Iris pigment epithelial cell (primary cell): ENCODE results near the gene SIGLEC7.

DNA sequence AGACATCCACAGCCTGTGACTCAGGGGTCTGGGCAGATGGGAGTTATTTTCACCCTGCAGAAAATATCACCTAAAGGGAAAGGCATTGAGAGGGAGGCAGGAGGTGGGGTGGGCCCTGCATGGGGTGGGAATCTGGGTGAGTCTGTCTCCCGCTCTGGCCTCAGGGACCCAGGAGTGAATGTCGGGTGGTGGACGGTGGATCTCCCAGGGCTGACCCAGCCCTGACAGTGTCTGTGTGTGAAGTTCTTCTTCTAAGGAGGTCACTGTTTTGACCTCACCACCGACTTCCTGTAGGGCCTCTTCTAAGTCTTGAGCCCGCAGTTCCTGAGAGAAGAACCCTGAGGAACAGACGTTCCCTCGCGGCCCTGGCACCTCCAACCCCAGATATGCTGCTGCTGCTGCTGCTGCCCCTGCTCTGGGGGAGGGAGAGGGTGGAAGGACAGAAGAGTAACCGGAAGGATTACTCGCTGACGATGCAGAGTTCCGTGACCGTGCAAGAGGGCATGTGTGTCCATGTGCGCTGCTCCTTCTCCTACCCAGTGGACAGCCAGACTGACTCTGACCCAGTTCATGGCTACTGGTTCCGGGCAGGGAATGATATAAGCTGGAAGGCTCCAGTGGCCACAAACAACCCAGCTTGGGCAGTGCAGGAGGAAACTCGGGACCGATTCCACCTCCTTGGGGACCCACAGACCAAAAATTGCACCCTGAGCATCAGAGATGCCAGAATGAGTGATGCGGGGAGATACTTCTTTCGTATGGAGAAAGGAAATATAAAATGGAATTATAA, at the start of gene SIGLEC7:
Gene SIGLEC7 (plus strand): TSS at position 318 of the 790 bp plus-strand sequence.
- RRBS, result no CpG with 5 or more reads among the region's 19 CpGs

- RRBS, result no CpG with 5 or more reads among the region's 12 CpGs
Measured at GRCh38 chr19:51168841-51169392, 26.8 kb downstream of the SIGLEC7 start.

DNA sequence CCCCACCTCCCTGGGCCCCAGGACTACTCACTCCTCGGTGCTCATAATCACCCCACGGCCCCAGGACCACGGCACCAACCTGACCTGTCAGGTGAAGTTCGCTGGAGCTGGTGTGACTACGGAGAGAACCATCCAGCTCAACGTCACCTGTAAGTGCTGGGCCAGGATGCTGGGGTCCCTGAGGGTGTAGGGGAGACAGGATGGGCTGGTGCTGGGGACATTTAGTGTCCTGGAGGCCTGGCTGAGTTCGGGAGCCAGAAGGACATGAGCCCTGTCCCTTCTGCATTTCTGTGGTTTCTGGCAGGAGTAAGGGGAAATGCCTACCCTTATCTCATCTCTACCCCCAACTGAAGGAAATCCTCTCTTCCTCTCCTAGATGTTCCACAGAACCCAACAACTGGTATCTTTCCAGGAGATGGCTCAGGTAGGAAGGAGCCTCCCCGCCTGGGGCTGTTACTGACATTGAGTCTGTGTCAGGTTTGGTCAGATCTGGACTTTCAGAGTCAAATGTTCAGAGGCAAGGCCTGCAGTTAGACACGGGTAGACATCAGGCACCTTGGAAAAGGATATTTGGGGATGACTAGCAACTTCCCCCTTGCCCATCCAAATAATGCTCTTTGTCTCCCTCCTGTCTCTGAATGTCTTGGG, 1.2 kb downstream of the CD33 start:
- RRBS, result no CpG with 5 or more reads among the region's 9 CpGs

DNA sequence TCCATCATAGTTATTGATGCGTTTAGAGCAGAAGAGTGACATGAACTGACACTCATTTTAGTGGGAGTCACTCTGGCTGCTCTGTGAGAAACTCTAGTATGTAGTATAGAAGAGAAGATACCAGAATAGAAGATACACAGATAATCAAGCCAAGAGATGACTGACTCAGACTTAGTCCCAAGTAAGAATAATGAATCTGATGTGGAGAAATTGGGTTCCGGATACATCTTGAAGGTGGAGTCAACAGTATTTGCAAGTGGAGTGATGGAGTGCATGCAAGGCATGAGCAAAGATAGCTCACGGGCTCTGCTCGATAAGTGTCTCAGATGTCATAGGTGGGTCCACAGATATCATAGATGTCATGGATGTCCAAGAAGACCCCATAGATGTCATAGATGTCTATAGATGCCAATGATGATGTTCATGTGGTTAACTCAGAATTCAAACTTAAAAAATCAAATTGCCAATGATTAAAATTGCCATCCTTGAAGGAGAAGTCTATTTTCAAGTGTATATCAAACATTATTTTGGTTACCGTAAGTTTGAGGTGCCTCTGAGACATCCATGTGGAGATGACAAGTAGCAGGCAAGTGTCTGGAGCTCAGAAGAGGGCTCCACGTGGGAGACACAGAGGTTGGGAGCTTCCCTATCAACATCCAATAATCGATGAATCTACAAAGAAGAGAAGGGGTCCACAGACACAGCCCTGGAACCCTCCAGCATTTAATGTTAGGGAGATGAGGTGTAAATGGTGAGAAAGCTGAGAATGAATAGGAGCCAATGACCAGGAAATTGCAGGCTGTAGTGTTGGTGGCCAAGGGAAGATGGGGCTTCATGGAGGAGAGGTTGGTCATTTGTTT, 12.9 kb upstream of the SIGLECL1 start:
- RRBS, result no CpG with 5 or more reads among the region's 7 CpGs

DNA sequence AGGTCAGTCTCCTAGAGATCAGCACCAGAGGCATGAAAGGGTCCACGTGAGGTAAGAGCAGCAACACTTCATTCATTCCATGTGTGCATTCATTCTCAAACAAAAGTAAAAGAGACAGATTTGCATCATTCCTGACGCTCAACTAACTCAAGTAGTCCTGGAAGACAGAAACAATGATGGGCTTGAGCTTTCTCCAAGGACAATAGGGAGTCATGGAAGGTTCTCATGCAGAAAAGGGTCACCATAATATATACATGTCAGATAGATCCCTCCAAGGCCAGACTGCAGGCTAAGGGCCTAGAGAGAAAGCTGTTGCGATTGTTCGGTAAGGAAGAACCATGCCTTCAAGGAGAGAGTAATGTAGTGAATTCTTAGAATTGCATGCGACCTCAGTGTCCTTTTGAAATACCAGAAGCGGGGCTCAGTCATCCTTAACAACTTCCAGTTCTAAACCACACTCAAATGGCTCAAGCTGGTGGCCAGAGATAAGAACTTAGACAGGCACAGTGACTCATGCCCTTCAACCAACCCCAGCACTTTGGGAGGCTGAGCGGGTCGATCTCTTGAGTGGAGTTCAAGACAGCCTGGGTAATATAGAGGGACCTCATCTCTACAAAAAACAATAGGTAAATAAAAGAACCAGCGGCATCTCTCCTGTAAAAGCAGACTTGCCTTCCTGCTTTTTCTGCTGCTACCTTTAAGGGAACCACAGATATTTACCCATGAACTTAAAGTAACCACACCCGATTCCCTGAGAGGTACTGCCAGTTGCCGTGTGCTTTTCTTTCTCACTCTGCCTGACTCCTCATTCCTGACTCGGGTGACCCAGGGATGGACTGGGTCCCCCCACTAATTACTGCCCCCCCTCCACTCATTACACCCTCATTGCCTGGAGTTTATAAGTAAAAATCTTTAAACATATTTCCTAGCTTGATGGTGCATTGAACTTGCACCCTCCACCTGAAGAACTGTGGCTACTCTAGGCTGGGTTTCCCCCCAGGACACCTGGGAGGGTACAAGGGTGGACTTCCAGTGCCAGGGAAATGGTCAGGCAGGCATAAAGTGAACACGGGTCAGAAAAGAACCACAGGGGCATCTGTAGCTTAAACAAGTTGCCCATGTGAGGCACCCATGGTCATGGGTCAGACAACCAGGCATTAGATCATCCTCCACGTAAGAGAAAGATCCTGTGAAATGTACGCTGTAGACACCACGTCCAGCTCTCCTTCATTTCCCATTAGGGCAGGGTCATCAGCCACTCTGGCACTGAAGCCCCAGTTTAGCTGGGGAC, 15.4 kb upstream of the SIGLEC6 start:
- RRBS, result no CpG with 5 or more reads among the region's 16 CpGs

GRCh38 chr19:51572328-51572739, 1.3 kb downstream of the ZNF175 start:
- RRBS, result no CpG with 5 or more reads among the region's 4 CpGs

- RRBS, result no CpG with 5 or more reads among the region's 3 CpGs
Measured at GRCh38 chr19:51651216-51651532, 4.5 kb upstream of the SIGLEC14 start.

DNA sequence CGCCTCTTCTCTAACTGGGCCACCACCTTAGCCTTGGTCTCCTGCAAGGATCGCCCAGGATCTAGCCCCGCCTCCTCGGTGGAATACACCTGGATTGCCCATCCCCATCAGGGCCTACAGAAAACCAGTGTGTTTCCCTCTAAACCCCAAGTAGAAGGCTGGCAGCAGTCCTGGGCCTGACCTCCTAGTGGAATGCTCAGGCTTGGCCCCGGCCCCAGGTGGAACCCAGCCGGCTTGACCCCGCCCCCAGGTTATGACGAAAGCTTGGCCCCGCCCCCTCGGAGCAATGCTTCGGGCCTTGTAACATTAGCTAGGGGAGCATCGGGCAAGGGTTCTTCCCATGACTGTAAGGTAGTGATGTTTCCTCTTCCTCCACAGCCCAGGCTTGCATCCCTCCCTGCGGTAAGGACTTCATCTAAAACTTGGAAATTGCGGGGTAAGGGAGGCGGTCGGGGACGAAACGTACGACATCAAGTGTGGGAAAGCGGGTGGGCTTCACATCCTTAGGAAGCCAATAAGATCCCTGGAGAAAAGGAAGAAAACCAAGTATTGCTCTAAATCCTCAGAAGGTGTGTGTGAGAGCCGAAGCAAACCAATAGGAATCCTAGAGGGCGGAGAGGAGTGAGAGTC, 9.2 kb downstream of the SPACA6 start:
- RRBS, result no CpG with 5 or more reads among the region's 22 CpGs

DNA sequence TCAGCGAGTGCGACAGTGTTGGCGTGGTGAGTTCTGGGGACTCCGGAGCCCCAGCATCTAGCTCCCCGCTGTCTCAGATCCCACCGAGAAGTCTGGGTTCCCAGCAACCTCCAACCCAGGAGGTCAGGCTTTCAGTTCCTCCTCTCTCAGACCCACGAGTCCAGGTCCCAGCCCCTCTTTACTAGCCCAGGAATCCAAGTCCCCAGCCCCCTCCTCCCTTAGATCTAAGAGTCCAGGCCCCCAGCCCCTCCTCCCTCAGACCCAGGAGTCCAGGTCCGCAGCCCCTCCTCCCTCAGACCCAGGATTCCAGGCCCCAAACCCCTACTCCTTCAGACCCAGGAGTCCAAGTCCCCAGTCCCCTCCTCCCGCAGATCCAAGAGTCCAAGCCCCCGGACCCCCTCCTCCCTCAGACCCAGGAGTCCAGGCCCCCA, 11.3 kb downstream of the SPACA6 start:
- RRBS, result no CpG with 5 or more reads among the region's 10 CpGs

DNA sequence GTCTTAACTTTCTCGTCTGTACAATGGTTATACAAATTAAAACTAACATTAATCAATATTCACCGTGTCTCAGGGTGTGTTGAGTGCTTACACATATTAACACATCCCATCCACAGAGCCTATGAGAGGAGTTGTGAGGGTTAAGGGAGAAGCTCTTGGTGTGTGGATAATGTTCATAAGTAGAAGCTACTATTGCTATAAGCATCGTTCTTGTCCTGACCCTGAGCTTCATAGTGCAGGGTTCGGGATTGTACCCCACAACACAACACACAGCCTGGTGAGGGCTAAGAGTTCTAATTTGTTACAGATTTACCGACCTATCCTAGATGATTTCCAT, 2.5 kb downstream of the FPR3 start:
- RRBS, result no CpG with 5 or more reads among the region's 5 CpGs

DNA sequence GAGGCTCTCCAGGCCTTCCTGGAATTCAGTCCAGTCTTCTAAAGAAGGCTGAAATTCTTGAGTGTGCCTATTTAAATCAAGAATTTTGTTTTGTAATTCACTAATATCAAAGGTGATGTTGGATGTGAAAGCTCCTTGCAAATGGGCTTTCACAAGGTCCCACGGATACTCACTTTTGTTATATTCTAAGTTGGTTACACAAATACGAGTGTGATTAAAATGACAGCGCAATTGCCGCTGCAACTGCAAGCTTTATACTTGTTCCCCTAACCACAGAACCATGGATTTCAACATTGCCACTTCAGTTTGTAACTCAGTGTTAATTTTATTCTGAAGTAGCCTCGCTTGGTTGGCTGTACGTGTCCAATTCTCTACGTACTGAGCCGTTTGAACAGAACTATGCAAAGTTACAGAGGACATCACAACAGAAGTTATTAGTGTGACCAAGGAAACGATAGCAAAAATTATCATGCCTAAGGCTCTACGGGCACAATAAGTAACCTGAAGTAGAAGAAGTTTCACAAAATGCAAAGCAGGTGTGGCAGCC, 10.5 kb downstream of the FPR3 start:
- RRBS, result no CpG with 5 or more reads among the region's 10 CpGs

GRCh38 chr19:52192721-52193485, 3.1 kb downstream of the PPP2R1A start:
- RRBS, result no CpG with 5 or more reads among the region's 7 CpGs

- RRBS, result no CpG with 5 or more reads among the region's 6 CpGs
Measured at GRCh38 chr19:52195575-52196735, 6.1 kb downstream of the PPP2R1A start.

DNA sequence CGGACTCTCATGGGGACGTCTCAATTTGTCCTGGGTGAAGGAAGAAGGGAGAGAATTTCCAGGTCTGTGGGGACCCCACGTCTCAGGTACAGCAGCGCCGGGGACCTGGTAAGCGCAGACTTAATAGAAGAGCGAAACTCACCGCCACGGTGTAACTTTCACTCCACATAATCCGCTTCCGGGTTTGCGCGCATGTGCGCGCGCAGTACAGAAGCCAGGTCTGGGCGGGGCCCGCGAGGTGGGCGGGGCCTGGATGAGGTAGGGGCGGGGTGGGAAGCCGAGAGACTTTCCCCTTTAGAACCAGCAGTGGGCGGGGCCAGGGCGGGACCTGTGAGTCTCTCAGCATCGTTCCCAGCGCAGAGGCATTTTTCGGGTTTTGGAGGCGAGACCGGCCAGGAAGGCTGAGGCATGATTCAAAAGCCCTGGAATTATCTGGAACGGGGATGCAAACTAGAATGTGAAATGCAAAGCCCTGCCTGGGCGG, 52.1 kb downstream of the ENSG00000269825 start:
- RRBS, result 2% methylated on average over 7 of the region's 31 CpGs

- RRBS, result no CpG with 5 or more reads among the region's 5 CpGs
Measured at GRCh38 chr19:52643866-52644593, 46.3 kb downstream of the ENSG00000269825 start.

DNA sequence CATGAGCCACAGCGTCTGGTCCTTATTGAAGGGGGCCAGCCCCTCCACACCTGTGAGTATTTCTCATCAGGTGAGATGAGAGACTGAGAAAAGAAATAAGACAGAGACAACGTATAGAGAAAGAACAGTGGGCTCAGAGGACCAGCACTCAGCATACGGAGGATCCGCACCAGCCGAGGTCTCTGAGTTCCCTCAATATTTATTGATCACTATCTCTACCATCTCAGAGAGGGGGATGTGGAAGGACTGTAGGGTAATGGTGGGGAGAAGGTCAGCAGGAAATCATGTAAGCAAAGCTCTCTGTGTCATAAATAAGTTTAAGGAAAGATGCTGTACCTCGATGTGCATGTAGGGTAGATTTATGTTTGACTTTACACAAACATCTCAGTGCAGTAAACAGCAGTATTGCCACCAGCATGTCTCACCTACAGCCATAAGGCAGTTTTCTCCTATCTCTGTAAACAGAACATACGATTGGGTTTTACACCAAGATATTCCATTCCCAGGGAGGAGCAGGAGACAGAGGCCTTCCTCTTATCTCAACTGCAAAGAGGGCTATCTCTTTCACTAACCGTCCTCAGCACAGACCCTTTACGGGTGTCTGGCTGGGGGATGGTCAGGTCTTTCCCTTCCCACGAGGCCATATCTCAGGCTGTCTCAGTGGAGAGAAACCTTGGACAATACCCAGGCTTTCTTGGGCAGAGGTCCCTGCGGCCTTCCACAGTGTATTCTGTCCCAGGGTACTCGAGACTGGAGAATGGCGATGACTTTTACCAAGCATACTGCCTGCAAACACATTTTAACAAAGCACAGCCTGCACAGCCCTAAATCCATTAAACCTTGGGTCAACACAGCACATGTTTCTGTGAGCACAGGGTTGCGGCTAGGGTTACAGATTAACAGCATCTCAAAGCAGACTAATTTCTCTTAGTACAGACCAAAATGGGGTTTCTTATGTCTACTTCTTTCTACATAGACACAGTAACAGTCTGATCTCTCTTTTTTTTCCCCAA, 11.0 kb downstream of the ZNF611 start:
- RRBS, result no CpG with 5 or more reads among the region's 14 CpGs

DNA sequence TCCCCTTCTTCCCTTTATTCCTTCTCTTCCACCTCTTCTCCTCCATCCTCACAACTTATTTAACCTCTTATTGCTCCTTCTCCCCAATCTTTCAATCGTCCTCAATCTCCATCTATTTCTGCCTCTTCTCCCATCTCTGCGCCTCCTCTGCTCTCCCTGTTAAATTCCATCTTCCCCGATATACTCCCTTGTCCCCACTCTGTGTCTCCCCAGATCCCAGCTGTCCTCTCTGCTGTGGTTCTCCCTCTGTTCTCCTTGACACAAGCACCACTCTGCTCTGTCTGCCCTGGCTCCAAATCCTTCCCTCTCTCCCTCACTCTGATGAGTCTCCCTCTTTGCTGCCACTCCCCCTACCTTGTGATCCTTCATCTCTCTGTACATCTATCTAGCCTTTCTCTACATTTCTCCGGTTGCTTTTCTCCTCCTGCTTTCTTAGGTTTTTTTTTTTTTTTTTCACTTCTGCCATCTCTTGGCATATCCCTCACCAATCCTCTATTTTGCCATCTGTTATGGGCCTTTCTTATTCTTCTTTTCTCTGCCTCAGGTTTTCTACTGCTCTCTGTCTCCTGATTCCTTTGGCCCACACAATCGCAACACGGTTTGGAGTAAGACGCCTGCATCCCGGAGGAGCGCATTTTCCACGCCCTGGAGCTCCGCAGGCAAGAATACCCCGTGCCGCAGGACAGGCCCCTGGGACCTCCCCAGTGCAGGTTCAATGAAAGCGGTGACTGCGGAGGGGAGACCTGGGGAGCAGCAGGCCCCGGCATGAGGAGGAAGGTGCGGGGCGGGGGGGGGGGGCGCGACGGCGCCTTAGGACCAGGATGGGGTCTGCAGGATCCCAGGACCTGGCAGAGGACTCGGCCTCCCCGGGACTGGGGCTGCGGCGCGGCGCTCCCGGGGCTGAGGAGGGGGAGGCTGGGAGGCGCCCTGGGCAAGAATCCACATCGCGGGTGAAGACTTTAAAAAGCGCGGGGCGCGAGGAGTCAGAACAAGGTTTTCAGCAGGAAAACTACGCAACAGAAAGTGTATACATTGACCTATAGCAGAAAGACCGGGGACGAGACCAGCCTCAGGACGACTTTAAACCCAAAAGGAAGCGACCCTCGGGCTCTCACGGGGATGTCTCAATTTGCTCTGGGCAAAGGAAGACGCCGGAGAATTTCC, 711 bp downstream of the ZNF611 start:
- RRBS, result 0% methylated on average over 5 of the region's 45 CpGs

GRCh38 chr19:52922359-52923320, 588 bp downstream of the ZNF888 start:
- RRBS, result 4% methylated on average over 5 of the region's 30 CpGs

GRCh38 chr19:52923837-52924807, 894 bp upstream of the ZNF888 start:
- RRBS, result 100% methylated on average over 1 of the region's 19 CpGs